Spleen (tissue), 7 donors: ENCODE measurements around a stretch of chr17.

GRCh38 chr17:83099297-83100155 is 20.1 kb downstream of the METRNL start:
- PRO-cap, 4 experiments, result peak in 2 of 4 experiments; most common plus-strand start chr17:83099568 (in 1)
- RAMPAGE, long total RNA, 4 experiments, result no peak in any of the 4 experiments

DNA sequence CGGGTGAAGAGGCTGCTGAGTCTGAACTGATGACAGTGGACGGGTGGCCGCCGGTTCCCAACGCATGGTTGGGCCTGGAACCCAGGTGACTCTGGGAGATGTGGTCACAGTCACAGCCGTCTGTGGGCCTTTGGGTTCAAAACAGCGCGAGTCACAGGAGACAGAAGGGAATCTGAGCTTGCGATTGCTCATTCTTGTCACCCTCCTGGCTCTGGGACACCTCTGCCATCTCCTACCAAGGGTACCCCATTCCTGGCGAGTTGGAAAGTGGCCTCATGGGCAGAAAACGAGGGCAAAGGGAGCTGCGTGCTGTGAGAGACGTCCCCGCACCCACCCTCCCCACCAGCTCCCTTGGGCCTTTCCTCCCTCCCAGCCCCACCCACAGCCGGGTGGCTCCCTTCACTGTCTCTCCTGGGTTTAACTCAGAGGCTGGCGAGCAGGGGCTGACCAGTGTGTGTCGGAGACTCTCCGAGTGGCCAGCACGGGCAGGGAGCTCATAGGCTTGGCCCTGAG is 26.0 kb downstream of the METRNL start:
- PRO-cap, 4 experiments, result no peak in any of the 4 experiments
- RAMPAGE, long total RNA, 4 experiments, result no peak in any of the 4 experiments

- PRO-cap, 4 experiments, result no peak in any of the 4 experiments
- RAMPAGE, long total RNA, 4 experiments, result no peak in any of the 4 experiments
Measured at GRCh38 chr17:83105866-83106412, 26.5 kb downstream of the METRNL start.

- PRO-cap, 4 experiments, result no peak in any of the 4 experiments
- RAMPAGE, long total RNA, 4 experiments, result no peak in any of the 4 experiments
Measured at GRCh38 chr17:83111418-83112302, 32.3 kb downstream of the METRNL start.

DNA sequence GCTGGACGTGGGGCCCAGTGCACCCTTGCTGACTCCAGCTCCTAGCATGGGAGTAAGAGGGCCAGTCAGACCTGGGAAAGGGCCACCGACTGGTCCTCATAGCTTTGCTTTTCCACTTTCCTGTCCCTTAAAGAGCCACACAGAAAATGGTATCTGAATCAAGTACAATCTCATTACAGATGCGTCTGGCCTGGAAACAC is 69.4 kb downstream of the METRNL start:
- PRO-cap, 4 experiments, result no peak in any of the 4 experiments
- RAMPAGE, long total RNA, 4 experiments, result no peak in any of the 4 experiments

DNA sequence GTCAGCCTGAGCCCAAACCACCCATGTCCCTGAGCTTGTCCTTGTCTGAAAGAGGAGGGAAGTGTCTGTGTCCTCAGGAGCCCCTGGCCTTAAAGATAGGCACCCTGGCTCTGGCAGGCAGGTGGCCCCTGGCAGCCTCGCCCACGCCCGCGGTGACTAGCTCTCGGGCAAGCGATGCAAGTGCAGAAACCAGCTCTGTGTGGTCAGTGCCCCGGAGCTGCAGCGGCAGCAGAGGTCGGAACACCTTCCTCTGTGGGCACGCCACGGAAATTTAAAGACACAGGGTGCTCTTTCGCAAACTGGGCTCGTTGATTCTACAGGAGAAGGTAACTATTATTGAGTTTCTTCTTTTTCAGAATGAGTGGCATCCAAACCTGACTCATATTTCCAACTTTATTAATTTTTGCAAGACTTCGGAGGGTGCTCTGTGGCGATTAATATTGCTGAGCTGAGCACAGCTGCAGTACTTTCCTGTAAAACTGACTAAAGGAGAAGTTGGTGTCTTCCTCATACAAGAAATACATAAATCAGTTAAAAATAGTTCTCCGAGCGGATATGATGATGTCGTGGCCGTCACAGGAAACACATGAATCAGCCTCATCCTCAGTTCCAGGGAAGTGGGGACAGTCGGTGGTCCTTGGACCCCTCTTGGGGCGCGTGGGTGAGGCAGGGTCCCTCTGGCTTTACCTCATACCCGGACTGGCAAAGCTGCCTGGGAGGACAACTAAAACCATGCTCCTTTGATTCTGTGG is 120.2 kb downstream of the METRNL start:
- PRO-cap, 4 experiments, result peak in 4 of 4 experiments; most common plus-strand start position 606 of the sequence (in 4); most common minus-strand start position 273 of the sequence (in 3)
- RAMPAGE, long total RNA, 4 experiments, result no peak in any of the 4 experiments

- PRO-cap, 4 experiments, result no peak in any of the 4 experiments
- RAMPAGE, long total RNA, 4 experiments, result no peak in any of the 4 experiments
Measured at GRCh38 chr17:83203748-83204337, 124.4 kb downstream of the METRNL start.